ENCODE results near the gene FOXO3.

DNA sequence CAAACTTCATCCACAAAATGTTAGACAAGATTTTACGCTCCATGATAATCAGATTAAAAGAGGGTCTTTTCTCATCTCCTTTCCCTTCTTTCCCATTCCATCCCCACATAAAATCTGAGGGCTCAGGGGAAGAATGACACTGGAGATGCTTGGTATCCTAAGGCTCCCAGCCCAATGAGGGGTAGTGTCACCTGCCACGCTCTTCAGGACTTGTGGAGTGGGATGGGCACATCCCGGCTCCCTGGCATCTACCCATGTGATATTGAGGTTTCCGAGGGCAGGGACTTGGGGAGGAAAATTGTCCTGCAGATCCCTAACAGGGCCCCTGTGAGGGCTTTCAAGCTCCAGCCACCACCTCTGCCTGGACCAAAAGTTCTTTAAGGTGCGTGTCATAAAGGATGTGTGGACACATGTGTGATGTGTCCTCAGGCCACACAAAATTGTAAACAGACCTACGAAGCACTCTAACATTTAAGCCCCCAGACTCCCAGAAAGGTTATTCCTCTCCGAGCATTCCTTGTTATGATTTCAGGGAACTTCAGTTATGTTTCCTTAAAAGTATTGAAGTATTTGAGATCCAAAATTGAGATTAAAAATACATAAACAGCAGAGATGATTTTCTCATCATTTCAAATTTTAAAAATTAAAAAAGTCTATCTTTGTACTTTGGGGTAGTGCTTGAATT lies 2.5 kb downstream of the SCML4 start:
- PRO-cap, 3 experiments: no peak in any of the 3 experiments
- RAMPAGE, long total RNA: no peak
- RRBS, 2 experiments: no CpG with 5 or more reads among the region's 7 CpGs

DNA sequence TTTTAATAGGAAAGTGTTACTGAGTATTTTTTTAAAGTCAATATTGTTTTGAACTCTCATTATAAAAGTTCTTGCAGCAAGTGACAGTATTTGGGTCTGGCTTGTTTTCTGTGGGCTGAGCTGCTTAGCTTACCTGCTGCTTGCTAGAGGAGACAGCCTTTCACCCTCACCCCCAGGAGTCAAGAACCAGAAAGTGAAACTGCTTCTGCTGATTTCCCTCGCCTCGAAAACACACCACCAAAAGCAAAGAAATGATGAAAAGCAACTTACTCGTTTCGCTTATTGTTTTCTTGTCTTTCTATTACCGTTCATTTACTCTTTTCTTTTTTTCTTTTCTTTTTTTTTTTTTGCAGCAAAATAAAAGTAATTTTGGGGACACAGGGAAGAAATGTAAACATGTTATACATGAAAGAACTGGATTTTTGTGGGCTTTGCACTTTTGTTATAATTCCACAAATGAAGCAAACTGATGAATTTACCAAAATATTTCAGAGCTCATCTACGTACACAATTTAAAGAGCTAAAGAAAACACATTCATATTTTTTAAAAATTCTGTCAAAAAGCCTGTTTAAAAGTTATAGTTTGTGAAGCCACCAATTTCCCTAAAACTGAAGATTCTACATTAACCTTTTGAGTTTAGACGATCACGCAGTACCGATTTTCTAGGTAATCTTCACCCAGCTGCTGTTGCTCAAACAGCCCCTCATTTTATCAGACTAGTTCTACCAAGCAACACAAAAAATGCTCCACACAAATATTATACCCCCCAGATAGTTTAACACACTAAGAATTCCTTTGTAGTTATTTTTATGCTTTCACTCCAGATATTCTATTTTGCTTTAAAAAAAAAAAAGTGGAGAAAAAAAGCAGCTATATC lies 1.7 kb downstream of the SCML4 start:
- PRO-cap, 3 experiments: no peak in any of the 3 experiments
- RAMPAGE, long total RNA: no peak
- RRBS, 2 experiments: no CpG with 5 or more reads among the region's 9 CpGs

GRCh38 chr6:107848023-107848614 lies 24.0 kb upstream of the SCML4 start:
- PRO-cap, 3 experiments: no peak in any of the 3 experiments
- RAMPAGE, long total RNA: no peak
- RRBS, 2 experiments: 2 to 3% methylated on average over 15 of the region's 38 CpGs

DNA sequence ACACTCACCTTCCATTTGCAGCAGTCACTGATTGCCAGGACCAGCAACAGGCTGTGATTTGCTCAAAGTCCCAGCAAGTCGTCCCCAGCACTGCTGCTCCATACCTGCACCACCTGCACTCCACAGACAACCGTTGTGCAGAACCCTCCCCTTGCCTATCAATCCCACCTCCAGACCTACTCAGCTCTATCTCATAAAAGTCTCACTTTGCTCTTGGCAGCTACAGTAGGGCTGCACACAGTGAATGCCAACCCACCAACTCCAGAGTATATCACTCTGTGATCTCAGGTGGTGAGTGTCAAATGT lies 43.2 kb upstream of the SCML4 start:
- PRO-cap, 3 experiments: no peak in any of the 3 experiments
- RAMPAGE, long total RNA: no peak
- RRBS, 2 experiments: no CpG with 5 or more reads among the region's 2 CpGs

- PRO-cap, 3 experiments: no peak in any of the 3 experiments
- RAMPAGE, long total RNA: no peak
- RRBS, 2 experiments: no CpG with 5 or more reads among the region's 16 CpGs
Measured at GRCh38 chr6:108294251-108294703, 577 bp upstream of the AFG1L start.

GRCh38 chr6:108408261-108408916 lies 113.5 kb downstream of the AFG1L start:
- PRO-cap, 3 experiments: no peak in any of the 3 experiments
- RAMPAGE, long total RNA: no peak
- RRBS, 2 experiments: no CpG with 5 or more reads among the region's 1 CpG

GRCh38 chr6:108559871-108560476 lies 743 bp upstream of the FOXO3 start:
- PRO-cap, 3 experiments: peak in 3 of 3 experiments; most common plus-strand start chr6:108560303 (in 2); most common minus-strand start chr6:108559998 (in 2)
- RAMPAGE, long total RNA: no peak
- RRBS, 2 experiments: 1 to 2% methylated on average over 27 to 30 of the region's 66 CpGs

DNA sequence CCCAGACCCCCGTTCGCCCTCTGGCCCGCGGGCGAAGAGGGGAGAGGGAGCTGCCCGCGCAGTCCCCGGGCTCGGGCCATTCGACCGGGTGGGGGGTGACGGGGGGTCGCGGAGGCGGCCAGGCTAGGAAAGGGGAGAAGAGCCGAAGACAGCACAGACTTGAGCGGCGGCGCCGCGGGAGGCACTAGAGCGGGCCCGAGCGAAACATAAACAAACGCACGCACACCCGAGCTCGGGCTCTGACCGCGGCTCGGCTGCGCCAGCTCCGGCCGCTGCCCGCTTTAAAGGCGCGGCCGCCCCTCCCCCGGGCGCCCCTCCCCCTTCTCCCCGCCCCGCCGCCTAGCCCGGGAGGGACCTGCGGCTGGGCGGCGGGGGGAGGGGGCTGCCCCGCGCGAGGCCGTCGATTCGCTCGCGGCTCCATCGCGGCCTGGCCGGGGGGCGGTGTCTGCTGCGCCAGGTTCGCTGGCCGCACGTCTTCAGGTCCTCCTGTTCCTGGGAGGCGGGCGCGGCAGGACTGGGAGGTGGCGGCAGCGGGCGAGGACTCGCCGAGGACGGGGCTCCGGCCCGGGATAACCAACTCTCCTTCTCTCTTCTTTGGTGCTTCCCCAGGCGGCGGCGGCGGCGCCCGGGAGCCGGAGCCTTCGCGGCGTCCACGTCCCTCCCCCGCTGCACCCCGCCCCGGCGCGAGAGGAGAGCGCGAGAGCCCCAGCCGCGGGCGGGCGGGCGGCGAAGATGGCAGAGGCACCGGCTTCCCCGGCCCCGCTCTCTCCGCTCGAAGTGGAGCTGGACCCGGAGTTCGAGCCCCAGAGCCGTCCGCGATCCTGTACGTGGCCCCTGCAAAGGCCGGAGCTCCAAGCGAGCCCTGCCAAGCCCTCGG lies at the start of gene FOXO3:
Gene FOXO3 (plus strand): TSS at position 441 of the 877 bp plus-strand sequence.
- PRO-cap, 3 experiments: peak in 3 of 3 experiments; most common plus-strand start position 712 of the sequence (in 2); most common minus-strand start position 256 of the sequence (in 3)
- RAMPAGE, long total RNA: no peak
- RRBS, 2 experiments: 6 to 8% methylated on average over 35 of the region's 112 CpGs

GRCh38 chr6:108565863-108566531 lies 5.3 kb downstream of the FOXO3 start:
- PRO-cap, 3 experiments: no peak in any of the 3 experiments
- RAMPAGE, long total RNA: no peak
- RRBS, 2 experiments: no CpG with 5 or more reads among the region's 4 CpGs

GRCh38 chr6:108620820-108621694 lies 60.3 kb downstream of the FOXO3 start:
- PRO-cap, 3 experiments: peak in 1 of 3 experiments; most common plus-strand start chr6:108621395 (in 1); most common minus-strand start chr6:108621266 (in 1)
- RAMPAGE, long total RNA: no peak
- RRBS, 2 experiments: no CpG with 5 or more reads among the region's 7 CpGs

GRCh38 chr6:108639785-108640312 lies 79.1 kb downstream of the FOXO3 start:
- PRO-cap, 3 experiments: no peak in any of the 3 experiments
- RAMPAGE, long total RNA: no peak
- RRBS, 2 experiments: no CpG with 5 or more reads among the region's 3 CpGs

GRCh38 chr6:108904334-108905642 lies 56.6 kb downstream of the ARMC2 start:
- PRO-cap, 3 experiments: no peak in any of the 3 experiments
- RAMPAGE, long total RNA: no peak
- RRBS, 2 experiments: no CpG with 5 or more reads among the region's 9 CpGs

- PRO-cap, 3 experiments: no peak in any of the 3 experiments
- RAMPAGE, long total RNA: no peak
- RRBS, 2 experiments: no CpG with 5 or more reads among the region's 6 CpGs
Measured at GRCh38 chr6:108946667-108947389, 98.6 kb downstream of the ARMC2 start.

GRCh38 chr6:108948082-108948397 lies 99.8 kb downstream of the ARMC2 start:
- PRO-cap, 3 experiments: peak in 1 of 3 experiments; most common minus-strand start chr6:108948307 (in 1)
- RAMPAGE, long total RNA: no peak
- RRBS, 2 experiments: no CpG with 5 or more reads among the region's 3 CpGs

GRCh38 chr6:108951255-108951707 lies 103.1 kb downstream of the ARMC2 start:
- PRO-cap, 3 experiments: no peak in any of the 3 experiments
- RAMPAGE, long total RNA: no peak
- RRBS, 2 experiments: no CpG with 5 or more reads among the region's 7 CpGs

- PRO-cap, 3 experiments: peak in 3 of 3 experiments; most common plus-strand start chr6:109094579 (in 2); most common minus-strand start chr6:109094473 (in 2)
- RAMPAGE, long total RNA: no peak
- RRBS, 2 experiments: 1 to 2% methylated on average over 19 of the region's 40 CpGs
Measured at GRCh38 chr6:109094158-109094716, 409 bp downstream of the SESN1 start.

DNA sequence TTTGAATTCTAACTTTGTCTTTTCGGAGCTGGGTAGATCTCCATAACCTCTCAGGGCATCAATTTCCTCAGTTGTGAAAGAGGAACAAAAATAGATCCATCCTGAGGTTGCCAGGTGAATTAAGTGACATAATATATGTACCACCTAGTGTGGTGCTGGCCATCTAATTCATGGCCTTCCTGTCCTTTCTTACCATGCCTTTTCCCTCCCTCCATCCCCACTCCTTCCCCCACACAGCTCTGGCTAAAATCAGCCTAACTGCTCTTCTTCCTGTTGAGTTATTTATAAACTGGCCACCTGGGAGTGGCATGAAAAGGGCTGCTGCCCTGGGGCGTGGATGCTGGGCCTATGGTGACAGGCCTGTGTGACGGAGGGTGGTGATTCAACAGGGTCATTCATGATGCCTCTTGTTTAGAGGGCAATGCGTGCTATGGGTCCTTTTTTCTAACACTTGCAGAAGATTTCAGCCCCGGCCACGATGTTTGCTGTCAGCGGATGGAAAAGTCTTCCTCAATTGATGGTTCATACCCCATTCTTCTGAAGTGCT lies 88.3 kb downstream of the CD164 start:
- PRO-cap, 3 experiments: peak in 1 of 3 experiments; most common plus-strand start position 410 of the sequence (in 1); most common minus-strand start position 239 of the sequence (in 1)
- RAMPAGE, long total RNA: no peak
- RRBS, 2 experiments: no CpG with 5 or more reads among the region's 7 CpGs

GRCh38 chr6:109336161-109336755 lies 46.0 kb downstream of the CD164 start:
- PRO-cap, 3 experiments: no peak in any of the 3 experiments
- RAMPAGE, long total RNA: no peak
- RRBS, 2 experiments: no CpG with 5 or more reads among the region's 1 CpG

GRCh38 chr6:109360995-109361699 lies 21.1 kb downstream of the CD164 start:
- PRO-cap, 3 experiments: no peak in any of the 3 experiments
- RAMPAGE, long total RNA: no peak
- RRBS, 2 experiments: no CpG with 5 or more reads among the region's 3 CpGs

DNA sequence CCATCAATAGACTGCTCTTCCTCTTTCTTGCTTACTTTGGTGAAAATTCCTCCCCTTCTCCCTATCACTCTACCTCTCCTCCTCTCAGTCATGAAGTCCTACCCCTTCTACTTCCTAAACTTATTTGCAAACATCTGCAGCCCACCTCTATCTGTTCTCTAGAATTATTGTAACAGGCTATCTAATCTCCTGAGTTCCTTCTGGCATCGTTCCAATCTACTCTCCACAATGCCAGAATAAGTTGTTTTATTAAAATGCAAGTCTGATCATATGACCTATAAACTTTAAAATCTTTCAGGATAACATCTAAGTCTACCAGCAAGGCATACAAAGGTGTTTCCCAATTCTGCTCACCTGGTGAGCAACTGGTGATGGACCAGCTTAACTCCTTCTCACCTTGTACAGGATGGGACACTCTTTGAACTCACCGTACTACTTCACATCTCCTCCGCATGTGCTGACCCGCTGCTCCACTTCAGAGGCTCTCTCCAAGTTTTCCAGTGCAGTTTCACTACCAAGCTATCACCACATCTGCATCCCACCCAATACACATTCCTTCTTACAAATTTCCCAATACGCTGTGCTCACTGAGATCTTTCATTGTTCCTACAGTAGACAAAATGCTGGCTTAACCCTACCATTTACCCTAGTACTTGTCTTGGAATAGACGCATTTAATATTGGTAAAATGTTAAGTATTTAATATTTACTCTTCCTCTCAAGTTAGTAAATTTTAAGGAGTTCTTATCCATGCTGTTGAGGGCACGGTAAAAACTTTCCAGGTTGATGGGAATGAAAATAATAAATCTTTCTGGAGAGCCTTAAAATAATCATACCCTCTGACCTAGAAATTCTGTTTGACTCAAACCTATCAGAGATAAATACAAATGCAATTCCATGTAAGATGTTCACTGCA lies 7.7 kb downstream of the CD164 start:
- PRO-cap, 3 experiments: no peak in any of the 3 experiments
- RAMPAGE, long total RNA: no peak
- RRBS, 2 experiments: no CpG with 5 or more reads among the region's 7 CpGs

Measured in skeletal muscle tissue (tissue), 7 donors.